ENCODE measurements around a stretch of chr16.

DNA sequence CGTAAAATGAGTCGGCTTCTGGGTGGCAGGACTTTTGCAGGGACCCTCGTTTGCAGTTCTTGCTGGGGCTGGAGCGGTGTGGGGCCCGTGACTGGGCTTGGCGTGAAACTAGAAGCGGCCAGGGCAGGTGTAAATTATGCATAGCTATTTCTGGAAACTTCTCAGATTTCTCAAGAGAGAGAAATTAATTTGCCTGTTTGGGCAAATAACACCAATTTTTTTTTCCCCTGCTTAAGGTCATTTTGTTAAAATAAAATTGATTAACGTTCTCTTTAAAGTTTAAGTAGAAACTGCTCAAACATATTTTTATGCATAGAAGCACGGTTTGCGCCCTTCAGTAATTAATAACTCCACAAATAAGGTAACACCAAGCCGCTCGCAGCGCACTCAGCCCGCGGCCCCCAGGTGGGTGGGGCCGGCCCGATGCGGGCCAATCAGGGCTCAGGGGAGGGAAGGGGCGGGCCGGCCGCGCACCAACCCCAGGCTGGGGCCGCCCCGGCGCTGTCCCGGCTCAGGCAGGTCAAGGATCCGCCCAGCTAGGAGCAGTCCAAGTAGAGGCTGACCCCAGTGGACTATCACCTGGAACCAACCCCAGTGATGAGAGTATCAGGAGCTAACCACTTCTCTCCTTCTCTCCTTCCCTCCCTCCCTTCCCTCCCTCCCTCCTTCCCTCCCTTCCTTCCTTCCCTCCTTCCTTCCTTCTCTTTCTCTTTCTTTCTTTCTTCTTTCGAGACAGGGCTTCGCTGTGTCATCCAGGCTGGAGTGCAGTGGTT lies 110.7 kb downstream of the C16orf78 start:
- PRO-cap: no peak

- PRO-cap: no peak
Measured at GRCh38 chr16:49586321-49587433, 213.1 kb downstream of the C16orf78 start.

DNA sequence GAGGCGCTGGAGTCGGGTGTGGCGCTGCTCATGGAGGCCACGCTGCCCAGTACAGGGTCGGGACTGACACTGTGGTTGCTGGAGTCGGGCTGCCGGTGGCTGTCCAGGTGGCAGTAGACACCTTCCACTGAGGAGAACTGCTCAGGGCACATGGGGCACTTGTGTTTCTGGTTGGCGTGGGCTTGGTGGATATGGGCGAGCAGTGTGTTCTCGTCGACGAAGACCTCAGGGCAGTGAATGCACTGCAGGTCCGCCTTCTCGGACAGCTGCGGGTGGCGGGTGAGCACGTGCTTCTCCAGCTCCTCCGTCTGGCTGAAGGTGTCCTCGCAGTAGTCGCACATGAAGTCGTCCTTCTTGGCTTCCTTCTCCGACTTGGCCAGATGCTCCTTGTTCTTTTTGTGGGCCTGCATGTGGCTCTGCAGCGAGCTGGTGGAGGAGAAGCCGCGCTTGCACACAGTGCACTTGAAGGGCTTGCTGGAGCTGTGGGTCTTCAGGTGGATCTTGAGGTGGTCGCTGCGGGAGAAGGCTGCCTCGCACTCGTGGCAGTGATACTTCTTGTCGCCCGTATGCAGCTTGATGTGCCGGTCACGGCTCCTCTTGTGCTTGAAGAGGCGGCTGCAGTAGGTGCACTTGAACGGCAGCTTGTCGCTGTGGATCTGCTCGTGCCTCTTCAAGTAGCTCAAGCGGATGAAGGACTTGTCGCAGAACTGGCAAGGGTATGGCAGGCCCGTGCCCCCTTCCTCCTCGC lies 217.7 kb downstream of the ZNF423 start:
- PRO-cap: no peak

DNA sequence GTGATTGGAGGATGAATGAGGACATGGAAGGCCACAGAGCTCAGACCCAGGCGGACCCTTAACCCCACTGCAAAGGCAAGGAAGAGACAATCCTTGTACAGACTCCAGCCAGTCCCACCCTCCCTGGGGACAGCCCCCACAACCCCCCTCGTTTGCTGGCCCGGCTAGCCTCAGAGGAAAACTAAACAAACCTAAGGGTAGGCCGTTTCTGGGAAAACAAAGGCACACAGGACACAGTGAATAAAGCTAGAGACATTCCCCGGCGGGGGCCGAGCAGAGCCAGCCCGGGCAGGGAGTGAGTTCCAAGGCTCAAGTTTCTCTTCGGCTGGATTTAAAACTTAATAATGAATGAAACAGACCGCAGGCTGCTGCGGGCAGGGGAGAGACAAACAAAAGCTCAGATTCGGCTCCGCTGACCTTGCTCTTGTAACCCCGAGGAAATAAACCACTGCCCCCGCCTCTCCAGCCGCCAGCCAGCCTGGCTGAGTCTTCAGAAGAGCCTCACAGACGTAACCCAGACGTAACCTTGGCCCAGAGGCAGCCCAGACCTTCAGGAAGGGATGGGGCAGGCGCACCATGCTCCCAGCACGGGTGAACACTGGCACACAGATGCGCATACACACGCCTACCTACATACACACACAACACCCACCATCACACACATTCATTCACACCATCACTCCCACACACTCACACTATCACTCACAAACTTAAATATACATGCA lies 216.1 kb downstream of the ZNF423 start:
- PRO-cap: unidirectional peak, minus-strand start at position 605 of the sequence

- PRO-cap: bidirectional peak, plus-strand start at chr16:49700985, minus-strand start at chr16:49700606
Measured at GRCh38 chr16:49700444-49701814, 155.0 kb downstream of the ZNF423 start.

DNA sequence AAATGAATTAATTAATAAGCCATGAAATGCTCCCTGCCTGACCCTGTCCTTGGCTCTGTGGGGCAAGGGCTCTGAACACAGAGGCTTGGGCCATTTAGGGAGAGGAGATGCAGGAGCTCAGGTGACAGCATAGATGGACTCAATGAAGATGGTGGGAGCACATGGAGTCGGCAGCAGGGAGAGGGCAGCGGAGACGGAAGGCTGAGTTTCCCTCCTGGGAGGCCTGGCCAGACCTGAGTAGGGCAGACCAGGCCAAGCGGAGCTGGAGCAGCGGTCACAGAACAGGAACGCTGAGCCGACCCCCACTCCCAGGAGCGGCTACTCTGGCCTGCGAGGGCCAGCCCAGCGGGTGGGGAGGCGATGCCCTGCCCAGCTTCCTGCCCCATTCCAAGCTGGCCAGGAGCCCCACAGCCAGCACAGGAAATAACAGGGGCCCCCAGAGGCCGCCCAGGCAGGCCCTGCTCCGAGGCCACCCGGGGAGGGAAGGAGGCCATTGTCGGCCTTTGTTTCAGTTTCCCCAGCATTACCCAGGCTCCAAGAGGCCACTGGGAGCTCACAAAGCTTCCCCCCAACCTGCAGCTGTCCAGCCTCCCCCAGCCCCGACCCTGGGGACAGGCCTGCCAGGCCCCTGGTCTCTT lies 79.8 kb downstream of the ZNF423 start:
- PRO-cap: no peak

- PRO-cap: no peak
Measured at GRCh38 chr16:50067370-50067720, 1.6 kb downstream of the HEATR3 start.

DNA sequence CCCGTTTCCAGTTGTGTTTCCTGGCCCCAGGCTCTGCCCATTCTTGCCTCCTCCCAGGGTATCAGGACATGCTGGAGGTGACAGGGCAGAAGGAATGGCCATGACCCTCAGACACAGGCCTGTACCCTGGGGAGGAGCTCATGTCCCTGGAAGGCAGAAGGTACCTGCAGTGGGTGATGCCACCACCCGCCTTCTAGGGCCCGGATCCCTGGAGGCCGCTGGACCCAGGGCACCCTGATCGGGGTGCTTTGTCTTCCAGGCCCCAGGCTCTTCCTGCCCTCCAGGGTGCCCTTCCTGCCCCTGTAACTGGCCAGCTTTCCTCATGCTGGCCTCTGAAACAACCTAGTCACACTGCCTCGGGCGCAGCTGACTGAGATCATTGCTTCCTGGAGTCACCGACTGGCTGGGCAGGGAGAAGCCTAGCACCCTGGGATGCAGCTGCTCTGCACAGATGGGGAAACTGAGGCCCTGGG lies 5.7 kb downstream of the ADCY7 start:
- PRO-cap: no peak

GRCh38 chr16:50549054-50549887 lies 1.1 kb downstream of the NKD1 start:
- PRO-cap: no peak

GRCh38 chr16:50667085-50667468 lies 14.0 kb downstream of the SNX20 start:
- PRO-cap: no peak

GRCh38 chr16:50697773-50698491 lies 4.5 kb downstream of the NOD2 start:
- PRO-cap: no peak

DNA sequence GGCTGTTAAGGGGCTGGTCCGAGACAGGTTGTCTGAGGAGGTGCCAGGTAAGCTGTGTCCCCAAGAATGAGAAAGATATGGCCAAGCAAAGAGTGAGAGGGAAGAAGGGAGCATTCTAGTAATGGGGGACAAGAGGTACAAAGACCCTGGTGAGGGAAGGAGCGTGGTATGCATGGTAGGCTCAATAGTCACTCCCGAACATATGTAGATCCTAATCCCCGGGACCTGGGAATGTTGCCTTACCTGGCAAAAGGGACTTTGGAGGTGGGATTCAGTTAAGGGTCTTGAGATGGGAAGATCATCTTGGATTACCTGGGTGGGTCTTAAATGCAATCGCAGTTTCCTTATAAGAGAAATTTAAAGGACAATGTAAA lies 7.1 kb upstream of the CYLD start:
- PRO-cap: no peak

DNA sequence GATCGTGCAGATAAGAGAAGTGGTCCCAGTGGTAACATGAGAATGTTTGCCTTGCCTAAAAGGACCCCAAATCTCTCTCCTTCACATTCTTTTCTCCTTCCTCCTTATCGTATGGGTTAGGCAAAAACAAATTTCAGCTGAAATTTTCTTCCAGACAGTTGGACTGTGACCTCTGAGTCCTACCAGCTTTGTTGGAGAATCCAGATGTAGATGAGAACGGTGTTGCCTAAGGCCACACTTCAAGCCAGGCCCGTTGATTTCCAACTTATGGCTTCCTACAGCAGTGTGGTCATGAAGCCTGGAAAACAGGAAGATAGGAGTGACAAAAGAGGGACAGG lies 1.4 kb upstream of the CYLD start:
- PRO-cap: no peak

DNA sequence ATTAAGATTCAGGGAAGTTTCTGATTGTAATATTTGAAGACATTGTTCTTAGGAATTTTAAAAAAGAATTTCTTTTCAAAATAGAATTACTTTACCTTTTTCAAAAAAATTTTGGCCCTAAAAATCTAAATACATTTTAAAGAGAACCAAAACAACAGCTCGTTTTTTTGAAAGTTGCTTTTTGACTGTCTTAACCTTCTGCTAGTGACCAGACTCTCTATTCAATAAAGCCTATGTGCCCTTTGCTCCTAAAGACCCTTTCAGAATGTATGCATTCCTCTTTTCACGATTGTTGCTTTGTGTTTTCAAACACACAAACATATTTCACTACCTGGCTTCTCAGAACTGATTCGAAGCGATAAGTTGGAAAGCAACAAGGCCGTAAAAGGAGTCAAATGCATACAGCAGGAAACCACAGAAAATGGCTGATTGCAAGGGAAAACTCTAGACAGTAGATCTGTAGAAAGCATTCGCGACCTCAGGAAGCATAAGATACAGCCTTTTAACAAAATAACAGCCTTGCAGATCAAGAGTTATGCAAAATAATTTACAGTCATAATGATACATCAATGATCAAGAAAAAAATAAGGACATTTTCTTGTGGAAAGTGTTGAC lies 5.2 kb downstream of the CYLD start:
- PRO-cap: no peak

GRCh38 chr16:50800982-50801941 lies 59.4 kb downstream of the CYLD start:
- PRO-cap: no peak

- PRO-cap: no peak
Measured at GRCh38 chr16:50927927-50928405, 186.1 kb downstream of the CYLD start.

GRCh38 chr16:51050269-51050741 lies 100.8 kb downstream of the SALL1 start:
- PRO-cap: no peak

DNA sequence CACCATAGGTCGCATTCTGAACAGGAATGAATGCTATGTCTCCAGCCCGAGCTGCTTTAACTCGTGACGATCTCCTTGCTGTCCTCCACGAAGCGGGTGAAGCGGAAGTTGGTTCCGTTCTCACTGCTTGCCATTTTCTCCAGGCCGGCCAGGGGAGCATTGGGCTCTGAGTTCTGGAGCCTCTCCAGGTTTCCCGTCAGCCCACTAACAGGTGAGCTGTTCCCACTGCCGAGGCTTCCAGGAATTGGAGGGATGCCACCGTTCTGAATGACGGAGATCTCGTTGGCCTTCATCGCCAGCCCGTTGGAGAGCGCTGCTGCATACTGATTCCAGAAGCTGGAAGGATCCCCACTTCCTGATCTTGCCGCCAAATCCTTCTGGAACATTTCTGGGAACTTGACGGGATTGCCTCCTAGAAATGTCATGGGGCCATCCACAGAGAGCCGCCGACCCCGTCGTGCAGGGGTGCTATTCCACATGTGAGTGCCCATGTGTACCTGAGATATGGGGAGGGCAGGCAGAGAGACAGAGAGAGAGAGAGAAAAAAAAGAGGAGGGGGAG lies 13.9 kb downstream of the SALL1 start:
- PRO-cap: no peak

- PRO-cap: no peak
Measured at GRCh38 chr16:51359134-51360154, 208.4 kb upstream of the SALL1 start.

DNA sequence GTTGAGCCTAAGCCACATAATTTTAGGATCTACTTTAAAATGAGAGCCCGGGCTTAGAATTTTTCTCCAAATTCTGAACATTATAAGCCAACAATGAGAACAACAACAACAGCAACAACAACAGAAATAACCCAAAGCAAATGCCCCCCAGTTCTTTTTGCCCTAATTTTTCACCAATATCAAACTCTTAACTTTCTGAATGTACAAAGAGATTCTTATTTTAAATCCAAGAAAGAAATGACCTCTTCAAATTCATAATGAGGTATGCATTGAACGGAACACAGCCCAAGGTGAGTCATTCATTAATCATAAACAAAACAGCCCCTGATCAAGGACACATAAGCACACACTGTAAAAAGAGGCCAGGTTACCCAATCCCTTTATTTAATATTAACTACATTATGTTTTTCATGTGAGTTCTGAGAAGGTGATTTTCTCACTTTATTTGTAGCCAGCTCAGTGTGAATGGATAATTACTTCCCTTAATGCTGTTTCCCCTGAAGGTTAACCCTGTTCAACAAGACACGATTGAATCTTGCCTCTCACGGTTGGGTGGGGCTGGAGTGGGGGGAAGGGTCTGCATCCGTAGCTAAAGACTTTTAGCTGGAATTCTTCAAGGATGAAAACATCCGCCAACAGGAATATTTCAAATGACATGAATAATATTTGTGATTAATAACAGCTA lies 257.2 kb upstream of the SALL1 start:
- PRO-cap: no peak